ENCODE measurements around a stretch of chr13.

GRCh38 chr13:43268941-43269717, 245.7 kb downstream of the DNAJC15 start:
- RRBS, result no CpG with 5 or more reads among the region's 6 CpGs

DNA sequence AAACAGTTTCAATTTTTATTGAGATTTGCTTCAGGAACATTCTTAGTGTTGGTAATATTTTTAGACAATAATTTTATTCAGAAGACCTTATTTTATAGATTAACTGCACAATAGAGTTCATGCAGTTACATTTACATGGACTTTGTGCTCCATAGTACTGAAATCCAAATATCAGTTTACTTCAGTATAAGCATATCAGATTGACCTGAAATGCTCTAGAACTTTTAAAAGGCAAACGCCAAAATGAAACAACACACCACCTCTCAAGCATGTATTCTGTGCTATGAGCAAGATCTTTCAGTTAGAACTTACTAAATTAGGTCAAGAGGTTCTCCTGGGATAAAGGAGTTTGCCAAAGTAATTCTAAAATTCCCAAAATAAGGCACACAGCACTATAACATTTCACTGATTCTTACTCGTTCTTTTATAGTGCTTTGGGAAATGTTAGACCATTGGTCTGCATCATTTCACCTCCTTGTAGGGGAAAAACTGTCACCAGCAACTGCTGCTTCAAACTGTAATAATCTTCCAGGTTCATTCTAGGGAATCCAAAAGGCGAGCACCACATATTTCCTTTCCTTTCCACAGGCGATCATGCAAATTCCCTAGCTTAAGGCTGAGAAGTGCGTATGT, 275.4 kb downstream of the ENOX1 start:
- RRBS, result no CpG with 5 or more reads among the region's 5 CpGs

- RRBS, result no CpG with 5 or more reads among the region's 3 CpGs
These were observed 29.1 kb downstream of the LACC1 start for GRCh38 chr13:43908737-43909366.

DNA sequence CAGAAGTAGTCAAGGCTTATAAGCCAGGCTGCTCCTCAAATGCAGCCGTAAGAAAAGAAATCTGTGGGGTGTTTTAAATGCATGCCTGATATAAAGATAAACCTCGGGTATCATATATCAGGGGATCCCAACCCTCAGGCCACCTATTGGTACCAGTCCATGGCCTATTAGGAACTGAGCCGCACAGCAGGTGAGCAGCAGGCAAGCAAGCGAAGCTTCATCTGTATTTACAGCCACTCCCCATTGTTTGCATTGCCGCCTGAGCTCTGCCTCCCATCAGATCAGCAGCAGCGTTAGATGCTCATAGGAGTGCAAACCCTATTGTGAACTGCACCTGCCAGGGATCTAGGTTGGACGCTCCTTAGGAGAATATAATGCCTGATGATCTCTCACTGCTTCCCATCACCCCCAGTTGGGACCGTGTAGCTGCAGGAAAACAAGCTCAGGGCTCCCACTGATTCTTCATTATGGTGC, 20.9 kb downstream of the SMIM2 start:
- RRBS, result no CpG with 5 or more reads among the region's 8 CpGs

- RRBS, result no CpG with 5 or more reads among the region's 7 CpGs
These were observed 98.5 kb upstream of the SMIM2 start for GRCh38 chr13:44259536-44260042.

- RRBS, result no CpG with 5 or more reads among the region's 12 CpGs
These were observed 72.5 kb upstream of the SERP2 start for GRCh38 chr13:44300823-44301782.

DNA sequence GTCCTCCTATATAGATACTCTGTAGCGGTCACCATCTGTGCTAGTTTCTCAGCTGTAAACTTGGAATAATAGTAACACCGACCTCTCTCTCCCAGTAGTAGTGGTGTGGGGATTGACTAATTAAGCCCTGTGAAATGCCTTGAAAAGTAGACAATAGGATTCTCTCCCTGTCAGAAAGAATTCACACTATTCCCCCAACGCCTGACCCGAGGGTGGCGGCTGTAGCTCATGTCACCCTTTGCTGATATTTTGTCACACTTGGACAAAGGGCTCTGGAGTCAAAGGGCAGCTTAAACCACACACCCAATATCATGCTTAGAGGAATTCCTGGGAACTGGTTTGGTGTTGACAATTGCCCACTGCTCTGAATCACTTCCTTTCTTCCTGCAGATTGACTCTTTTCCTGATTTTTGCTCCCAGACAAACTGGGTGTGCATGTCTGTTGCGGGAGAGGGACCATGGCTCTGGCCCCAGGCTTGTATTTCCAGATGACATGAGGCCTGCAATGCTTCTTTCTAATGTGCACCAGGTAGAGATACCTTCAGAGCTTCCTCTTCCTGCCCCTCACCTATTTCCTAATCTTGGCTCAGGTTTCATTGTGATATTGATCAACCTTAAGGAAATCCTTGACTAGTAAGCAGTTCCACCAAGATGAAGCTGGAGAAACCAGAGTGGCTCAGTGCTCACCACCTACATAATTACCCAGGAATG, 9.0 kb upstream of the SERP2 start:
- RRBS, result no CpG with 5 or more reads among the region's 6 CpGs

DNA sequence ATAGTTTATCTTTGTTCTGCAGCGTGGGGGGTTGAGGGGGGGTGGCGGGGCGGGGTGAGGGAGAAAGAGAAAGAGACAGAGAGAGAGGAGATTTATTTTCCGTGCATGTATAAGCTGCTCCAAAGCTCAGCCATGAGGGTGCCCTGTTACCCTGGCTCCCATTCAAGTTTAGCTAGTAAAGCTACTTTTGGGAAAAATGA, 5.4 kb upstream of the SERP2 start:
- RRBS, result no CpG with 5 or more reads among the region's 4 CpGs

DNA sequence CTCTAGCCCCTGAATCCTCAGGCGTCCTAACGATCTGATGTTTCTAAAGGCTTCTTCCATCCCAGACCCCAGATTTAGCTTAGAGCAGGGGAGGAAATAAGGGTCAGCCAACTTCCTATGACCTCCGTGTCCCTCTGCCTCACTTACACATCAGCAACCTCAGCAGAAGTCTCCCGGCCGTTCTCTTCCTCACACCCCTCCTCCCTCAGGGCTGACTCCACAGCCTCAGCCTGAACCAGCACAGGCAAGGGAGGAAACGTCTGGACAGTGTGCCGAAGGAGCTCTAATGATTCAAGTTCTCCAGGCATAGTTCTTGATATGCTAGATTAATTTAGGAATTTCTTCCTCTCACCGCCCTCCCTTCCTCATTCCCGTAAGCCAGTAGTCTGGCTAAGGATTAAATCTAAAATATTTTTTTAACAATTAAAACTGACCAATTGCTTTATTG, 121.4 kb downstream of the NUFIP1 start:
- RRBS, result no CpG with 5 or more reads among the region's 9 CpGs

DNA sequence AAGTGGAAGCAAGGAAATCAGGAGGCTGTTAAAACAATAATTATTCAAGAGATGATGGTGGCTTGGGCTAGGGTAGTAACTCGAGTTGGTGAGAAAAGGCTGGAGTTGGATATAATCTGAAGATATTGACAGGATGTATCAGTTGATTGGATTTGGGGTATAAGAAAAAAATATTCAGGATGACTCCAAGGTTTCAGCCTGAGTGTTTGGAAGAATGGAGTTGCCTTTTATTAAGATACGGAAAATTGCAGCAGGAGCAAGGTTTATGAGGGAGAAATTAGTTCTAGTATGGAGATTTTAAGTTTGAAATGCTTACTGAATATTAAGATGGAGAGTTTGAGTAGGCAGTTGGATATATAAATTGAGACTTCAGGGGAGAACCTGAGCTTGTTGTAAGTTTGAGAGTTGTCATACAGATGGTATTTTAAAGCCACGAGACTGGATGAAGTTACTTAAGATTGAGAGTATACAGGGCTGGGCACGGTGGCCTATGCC, 10.2 kb downstream of the GTF2F2 start:
- RRBS, result no CpG with 5 or more reads among the region's 4 CpGs

DNA sequence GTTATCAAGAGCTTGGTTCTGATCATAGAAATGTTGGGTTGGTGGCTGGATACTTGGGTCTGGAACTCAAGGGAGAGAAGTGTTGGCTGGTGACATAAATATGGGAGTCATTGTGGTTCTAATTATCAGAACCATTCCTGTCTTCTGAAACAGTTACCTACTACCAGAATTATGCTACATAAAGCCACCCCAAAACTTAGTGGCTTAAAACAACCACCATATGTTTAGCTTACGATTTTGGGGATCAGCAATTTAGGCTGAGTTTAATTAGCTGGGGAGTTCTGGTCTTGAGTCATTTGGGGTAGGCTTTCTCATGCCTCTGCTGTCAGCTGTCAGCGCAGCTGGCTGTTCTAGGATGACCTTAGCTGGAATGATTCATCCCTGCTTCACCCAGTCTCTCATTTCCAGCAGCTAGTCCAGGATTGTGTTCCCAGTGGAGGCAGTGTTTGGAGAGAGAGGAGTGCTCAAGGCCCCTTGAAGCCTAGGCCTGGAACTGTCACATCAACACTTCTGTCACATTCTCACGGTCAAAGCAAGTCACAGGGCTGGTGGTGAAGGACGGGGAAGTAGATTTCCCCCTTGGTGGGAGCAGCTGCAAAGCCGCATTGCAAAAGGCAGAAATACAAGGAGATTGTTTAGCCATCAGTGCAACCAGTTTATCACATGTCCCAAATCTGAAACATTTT, 15.3 kb downstream of the TPT1 start:
- RRBS, result no CpG with 5 or more reads among the region's 5 CpGs

- RRBS, result no CpG with 5 or more reads among the region's 19 CpGs
These were observed 1.5 kb downstream of the COG3 start for GRCh38 chr13:45466084-45466815.

DNA sequence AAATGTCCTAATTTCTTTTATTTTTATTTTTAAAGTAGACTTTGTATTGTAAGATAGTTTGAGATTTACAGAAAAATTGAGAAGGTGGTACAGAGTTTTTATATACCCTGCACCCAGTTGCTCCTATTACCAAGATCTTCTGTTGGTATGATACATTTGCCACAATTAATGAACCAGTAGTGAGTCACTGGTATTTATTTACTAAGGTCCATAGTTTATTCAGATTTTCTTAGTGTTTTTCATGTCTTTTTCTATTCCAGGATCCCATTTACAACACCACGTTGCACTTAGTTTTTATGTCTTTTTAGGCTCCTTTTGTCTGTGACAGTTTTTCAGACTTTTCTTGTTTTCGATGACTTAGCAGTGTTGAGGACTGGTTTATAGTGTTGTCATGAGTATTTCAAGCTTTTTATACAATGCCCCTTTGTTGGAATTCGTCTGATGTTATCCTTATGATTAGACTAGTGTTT, 35.8 kb downstream of the COG3 start:
- RRBS, result no CpG with 5 or more reads among the region's 3 CpGs

DNA sequence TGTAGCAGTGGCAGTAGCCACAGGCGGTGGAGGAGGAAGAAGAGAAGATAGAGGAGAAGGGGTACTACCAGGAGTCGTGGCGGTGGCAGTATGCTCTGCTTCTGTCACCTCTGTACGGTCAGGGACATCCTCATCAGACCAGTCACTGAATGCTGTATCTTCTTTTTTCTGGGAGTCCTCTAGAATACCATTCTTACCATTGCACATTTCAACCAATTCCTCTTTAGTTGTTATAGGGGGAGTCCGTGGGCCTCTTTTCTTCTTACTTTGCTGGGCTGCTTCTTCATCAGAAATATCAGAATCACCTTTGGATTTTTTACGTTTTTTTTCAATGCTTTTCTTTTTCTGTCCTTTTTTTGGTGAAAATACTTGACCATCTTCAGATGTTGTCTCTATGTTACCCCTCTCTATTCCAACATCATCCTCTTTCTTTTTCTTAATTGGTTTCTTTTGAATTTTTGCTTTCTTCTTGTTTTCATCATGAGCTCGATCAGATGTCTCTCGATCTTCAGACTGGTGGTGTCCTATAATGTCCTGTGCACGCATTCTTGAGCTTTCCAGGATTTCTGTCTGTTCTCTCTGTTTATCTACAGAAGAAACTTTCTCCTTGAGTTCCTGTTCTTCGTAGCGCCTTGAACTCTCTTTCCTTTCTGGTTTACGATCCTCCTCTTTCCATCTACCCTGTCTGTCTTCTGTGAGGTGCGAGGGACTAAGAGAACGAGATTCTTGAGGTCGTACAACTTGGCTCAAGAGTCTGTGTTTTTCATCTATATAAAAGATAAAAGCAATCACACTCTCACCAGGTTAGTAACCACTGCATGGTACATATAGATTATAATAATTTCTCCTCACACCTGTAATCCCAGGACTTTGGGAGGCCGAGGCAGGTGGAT, 83.1 kb downstream of the ZC3H13 start:
- RRBS, result no CpG with 5 or more reads among the region's 16 CpGs

- RRBS, result no CpG with 5 or more reads among the region's 5 CpGs
These were observed 18.8 kb upstream of the CPB2 start for GRCh38 chr13:46123517-46124091.

DNA sequence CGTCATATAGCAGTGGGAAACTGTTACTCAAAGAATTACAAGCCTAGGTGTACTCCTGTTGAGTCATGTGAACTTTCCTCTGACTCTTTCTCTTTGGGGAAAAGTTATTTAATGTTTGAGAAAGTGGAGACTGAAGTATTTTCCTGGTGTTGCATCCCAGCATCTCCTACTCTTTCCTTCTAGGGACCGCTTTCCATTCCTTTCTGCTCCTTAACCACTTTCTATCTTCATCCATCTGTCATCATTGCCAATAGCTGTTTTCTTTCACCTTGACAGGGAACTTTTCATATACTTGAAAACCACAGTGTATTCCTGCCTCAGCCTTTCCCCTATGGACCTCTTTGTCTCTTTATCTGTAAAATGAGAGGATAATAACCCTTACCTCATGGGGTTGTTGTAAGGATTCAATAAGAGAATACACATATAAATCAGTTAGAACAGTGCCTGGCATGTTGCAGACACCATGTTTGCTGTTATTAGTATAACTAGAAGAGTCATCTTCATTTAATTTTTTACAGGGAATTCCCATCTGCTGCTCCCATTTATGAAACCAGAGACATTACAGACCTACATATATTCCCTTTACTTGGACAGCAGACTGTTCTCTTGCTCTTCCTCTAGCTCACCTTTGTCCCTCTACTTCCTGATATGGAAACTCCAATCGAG, 31.8 kb downstream of the LCP1 start:
- RRBS, result no CpG with 5 or more reads among the region's 3 CpGs

- RRBS, result 75% methylated on average over 2 of the region's 19 CpGs
These were observed 12.5 kb downstream of the RUBCNL start for GRCh38 chr13:46374228-46375355.

- RRBS, result no CpG with 5 or more reads among the region's 5 CpGs
These were observed 3.4 kb downstream of the RUBCNL start for GRCh38 chr13:46383367-46384422.

GRCh38 chr13:46403807-46404242, 16.8 kb upstream of the RUBCNL start:
- RRBS, result no CpG with 5 or more reads among the region's 6 CpGs

GRCh38 chr13:46404243-46404714, 17.2 kb upstream of the RUBCNL start:
- RRBS, result no CpG with 5 or more reads among the region's 3 CpGs

Data from GM06990 (cell line).